Right atrium auricular region (tissue), 2 donors: Measurements from ENCODE around the genes ADCY10, DPT and NTMT2.

- PRO-cap, result no peak
- RAMPAGE, long total RNA, 2 experiments, result no peak in any of the 2 experiments
Observed at GRCh38 chr1:167633535-167633898, 3.5 kb downstream of the RCSD1 start.

- PRO-cap, result no peak
- RAMPAGE, long total RNA, 2 experiments, result no peak in any of the 2 experiments
Observed at GRCh38 chr1:167642029-167642834, 12.2 kb downstream of the RCSD1 start.

- PRO-cap, result no peak
- RAMPAGE, long total RNA, 2 experiments, result no peak in any of the 2 experiments
Observed at GRCh38 chr1:167713411-167714135, 8.2 kb upstream of the MPZL1 start.

DNA sequence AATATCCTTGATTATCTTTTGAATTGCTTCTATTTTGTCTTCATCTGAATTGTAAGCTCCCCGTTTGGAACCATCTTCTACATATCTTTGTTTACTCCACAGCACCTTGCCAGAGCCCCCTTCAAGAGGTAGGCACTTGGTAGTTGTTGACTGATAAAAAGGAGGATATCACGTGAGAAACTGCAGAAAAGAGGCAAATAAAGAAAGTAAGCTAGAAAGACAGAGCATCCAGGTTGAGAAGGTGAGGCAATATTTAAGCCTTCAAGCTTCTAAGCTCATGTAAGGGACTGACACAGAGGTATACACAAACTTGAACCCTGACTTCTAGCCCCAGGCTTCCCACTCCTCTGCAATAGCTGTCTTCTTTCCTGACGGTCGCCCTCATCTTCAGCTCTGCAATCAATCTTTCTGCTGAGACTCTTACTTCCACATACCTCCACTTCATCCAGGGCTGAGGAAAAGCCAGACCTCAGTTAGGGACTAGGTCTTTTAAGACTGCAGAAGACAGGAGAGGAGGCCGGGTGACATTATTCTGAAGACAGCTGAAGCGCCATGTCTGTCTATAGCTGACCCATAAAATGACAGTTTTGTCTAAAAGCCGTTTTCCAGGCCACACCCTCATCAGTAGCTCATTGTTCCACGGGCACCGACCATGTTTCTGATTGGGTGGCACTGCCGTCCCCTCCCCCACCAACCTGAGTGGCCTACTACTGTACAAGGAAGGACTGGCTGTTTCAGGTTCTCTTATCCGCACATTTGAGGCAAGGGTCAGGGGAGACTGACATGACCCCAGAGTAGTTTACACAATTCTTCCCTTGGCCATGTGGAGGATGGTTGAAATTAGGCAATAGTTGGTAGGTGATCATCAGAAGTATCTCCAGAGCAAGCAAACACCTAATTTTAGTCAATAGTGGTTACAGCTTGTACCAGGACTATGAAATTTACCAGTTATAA, at the start of gene ADCY10:
TSS of gene ADCY10 (minus strand) at position 593 of the 954 bp plus-strand sequence.
- PRO-cap, result no peak
- RAMPAGE, long total RNA, 2 experiments, result no peak in any of the 2 experiments

GRCh38 chr1:168026193-168026995, 89.5 kb upstream of the MPC2 start:
- PRO-cap, result no peak
- RAMPAGE, long total RNA, 2 experiments, result no peak in any of the 2 experiments

GRCh38 chr1:168227575-168228179, 1.9 kb downstream of the SFT2D2 start:
- PRO-cap, result no peak
- RAMPAGE, long total RNA, 2 experiments, result no peak in any of the 2 experiments

GRCh38 chr1:168621199-168621761, 44.9 kb downstream of the XCL1 start:
- PRO-cap, result no peak
- RAMPAGE, long total RNA, 2 experiments, result no peak in any of the 2 experiments

GRCh38 chr1:168728667-168729500, at the start of gene DPT:
Gene DPT, minus strand, starts transcription at chr1:168729206.
- PRO-cap, result unidirectional peak, minus-strand start at chr1:168729202
- RAMPAGE, long total RNA, 2 experiments, result start-site peak on the minus strand in 2 of 2 experiments, at chr1:168729201-168729207 at its widest, 1,920 to 2,388 reads per replicate

GRCh38 chr1:169017922-169018454, 88.5 kb upstream of the ATP1B1 start:
- PRO-cap, result no peak
- RAMPAGE, long total RNA, 2 experiments, result no peak in any of the 2 experiments

DNA sequence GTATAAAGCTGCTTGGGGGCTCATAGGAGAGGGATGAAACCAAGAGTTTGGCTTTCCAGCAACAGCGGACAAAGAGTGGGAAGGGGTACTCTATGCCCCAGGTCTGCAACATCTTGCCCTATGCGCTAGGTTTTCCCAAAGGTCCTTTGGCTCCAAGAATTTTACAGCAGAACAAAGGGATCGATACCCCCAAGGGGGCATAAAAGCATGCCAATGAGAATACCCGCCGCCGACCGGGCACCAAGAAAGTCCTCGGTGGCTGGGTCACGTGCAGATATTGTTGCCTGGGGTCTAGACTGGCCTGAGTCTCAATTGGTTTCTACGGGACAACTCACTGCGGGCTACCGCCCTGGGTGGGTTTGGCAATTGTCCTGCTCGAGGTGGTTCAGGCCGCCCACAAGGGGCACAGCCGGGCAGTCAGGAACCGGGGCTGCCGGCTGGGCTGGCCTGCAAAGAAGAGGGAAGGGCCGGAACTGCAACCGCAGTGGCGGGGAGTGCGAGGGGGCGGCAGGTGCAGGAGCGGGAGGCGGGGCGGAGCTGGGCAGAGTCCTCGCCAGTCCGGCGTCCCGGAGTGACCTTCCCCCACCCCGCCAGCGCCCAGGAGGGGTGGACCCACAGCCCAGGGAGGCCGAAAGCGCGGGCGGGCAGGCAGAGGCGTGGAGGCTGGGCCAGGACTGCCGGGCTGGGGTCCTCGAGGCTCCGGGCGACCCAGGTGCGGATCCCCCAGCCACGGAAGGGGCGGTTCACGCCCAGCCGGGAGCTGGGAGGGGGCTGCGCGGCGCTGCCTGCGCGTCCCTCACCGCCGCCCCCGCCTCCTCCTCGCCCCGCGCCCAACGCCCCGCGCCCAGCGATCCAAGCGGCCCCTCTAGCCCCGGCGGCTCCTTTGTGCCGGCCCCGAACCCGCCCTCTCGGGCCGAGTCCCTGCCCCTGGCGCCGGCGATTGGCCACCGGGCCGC, 907 bp upstream of the ATP1B1 start:
- PRO-cap, result unidirectional peak, plus-strand start at position 388 of the sequence; bidirectional peak, plus-strand start at position 651 of the sequence, minus-strand start at position 475 of the sequence; bidirectional peak, plus-strand start outside the sequence, minus-strand start at position 885 of the sequence
- RAMPAGE, long total RNA, 2 experiments, result no peak in any of the 2 experiments

DNA sequence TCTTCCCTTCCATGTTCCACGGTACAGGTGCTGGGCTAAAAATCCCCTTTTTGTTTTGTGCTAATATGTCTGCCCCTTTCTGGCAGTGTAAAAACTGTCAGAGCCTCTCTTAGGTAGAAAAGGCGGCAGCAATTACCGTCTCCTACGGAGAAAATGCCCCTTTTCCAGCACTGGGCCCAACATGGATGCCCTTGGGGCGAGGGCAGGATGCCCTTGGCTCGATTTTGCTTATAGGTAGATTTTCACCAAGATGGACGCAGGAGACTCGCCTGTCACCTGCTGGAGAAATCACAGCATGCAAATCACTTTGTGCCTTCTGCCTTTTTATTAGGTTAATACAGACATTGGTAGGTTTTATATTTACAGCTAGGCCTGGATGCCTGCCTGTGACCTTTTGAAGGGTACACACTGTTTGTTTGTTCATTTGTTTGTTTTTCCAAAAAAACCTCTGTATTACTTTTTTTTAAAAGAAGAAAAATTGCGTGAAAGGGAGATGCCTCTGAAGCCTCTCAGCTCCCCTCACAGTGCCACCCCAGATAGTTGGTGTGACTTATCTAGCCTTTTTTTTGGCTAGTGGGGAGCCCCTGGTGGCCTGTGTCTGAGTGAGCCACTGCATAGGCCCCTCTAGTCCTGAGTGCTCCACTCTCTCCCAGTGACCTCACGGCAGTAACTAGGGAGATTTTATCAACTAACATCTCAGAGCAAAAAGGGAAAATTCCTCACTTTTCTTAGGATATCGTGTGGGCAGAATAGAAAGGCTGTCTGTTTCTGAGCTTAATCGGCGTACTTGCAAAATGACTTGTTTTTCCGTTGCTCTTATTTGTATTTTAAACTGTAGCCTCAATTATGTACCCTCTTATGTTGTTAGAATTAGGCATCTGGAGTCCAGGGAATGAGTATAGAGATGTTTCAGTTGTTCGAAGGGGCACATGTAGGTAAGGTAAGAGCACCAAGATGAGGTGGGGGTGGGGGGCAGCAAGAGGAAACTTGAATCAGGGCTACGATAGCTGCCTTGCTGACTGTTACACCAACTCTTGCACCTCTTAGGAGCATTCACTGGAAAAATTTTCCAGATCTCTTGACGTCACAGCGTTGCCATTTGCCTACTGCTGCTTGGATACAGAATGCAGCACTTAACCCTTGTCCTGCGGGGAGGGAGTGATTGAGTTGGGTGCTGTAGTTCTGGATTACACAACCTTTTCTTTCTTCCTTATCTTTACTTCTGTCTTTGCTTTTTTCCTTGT, 2.7 kb downstream of the ATP1B1 start:
- PRO-cap, result unidirectional peak, minus-strand start at position 526 of the sequence; bidirectional peak, plus-strand start at position 905 of the sequence, minus-strand start at position 604 of the sequence; bidirectional peak, plus-strand start at position 1,161 of the sequence, minus-strand start at position 1,036 of the sequence
- RAMPAGE, long total RNA, 2 experiments, result no peak in any of the 2 experiments

- PRO-cap, result no peak
- RAMPAGE, long total RNA, 2 experiments, result no peak in any of the 2 experiments
Observed at GRCh38 chr1:169119271-169119673, 12.8 kb downstream of the ATP1B1 start.

DNA sequence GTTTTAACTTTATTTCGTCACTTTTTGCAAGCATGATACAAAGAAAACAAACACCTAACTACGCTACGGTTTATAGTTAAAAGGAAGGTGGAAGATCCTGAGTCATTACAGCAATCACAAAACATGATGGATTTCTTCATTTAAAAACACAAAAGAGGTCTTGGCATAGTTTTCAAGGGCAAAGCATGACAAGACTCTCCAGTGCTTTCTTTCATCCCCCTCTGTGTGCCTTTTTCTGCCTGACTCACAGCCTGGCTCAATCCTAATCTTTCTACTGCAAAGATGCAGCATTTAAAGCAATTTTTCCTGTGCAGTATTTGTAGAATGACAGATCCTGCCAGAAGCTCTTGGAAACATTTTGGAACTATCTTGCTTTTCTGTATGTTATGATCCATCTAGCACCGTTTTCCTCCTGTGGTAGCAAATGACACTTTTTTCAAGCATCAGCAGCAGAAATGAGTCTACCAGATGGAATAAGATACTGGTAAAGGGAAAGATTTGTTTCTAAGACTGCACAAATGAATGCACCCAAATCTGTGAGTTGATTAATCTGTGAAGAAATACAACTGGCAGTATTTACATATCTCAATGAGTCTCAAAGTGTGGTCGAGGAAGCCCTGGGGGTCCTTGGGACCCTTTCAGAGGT, 974 bp upstream of the SLC19A2 start:
- PRO-cap, result bidirectional peak, plus-strand start at position 322 of the sequence, minus-strand start at position 213 of the sequence
- RAMPAGE, long total RNA, 2 experiments, result no peak in any of the 2 experiments

DNA sequence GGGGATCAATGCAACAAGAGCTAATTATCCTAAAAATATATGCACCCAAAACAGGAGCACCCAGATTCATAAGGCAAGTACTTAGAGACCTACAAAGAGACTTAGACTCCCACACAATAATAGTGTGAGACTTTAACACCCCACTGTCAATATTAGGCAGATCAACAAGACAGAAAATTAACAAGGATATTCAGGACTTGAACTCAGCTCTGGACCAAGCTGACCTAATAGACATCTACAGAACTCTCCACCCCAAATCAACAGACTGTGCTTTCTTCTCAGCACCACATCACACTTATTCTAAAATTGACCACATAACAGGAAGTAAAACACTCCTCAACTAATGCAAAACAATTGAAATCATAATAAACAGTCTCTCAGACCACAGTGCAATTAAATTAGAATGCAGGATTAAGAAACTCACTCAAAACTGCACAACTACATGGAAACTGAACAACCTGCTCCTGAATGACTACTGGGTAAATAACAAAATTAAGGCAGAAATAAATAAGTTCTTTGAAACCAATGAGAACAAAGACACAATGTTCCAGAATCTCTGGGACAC, 28.8 kb upstream of the SELP start:
- PRO-cap, result no peak
- RAMPAGE, long total RNA, 2 experiments, result no peak in any of the 2 experiments

GRCh38 chr1:169891395-169891933, 2.2 kb downstream of the SCYL3 start:
- PRO-cap, result no peak
- RAMPAGE, long total RNA, 2 experiments, result no peak in any of the 2 experiments

GRCh38 chr1:170145491-170146059, at the start of gene NTMT2:
Gene NTMT2, plus strand, starts transcription at chr1:170145959.
- PRO-cap, result no peak
- RAMPAGE, long total RNA, 2 experiments, result no peak in any of the 2 experiments

GRCh38 chr1:170533376-170533728, 1.4 kb downstream of the GORAB start:
- PRO-cap, result no peak
- RAMPAGE, long total RNA, 2 experiments, result no peak in any of the 2 experiments

DNA sequence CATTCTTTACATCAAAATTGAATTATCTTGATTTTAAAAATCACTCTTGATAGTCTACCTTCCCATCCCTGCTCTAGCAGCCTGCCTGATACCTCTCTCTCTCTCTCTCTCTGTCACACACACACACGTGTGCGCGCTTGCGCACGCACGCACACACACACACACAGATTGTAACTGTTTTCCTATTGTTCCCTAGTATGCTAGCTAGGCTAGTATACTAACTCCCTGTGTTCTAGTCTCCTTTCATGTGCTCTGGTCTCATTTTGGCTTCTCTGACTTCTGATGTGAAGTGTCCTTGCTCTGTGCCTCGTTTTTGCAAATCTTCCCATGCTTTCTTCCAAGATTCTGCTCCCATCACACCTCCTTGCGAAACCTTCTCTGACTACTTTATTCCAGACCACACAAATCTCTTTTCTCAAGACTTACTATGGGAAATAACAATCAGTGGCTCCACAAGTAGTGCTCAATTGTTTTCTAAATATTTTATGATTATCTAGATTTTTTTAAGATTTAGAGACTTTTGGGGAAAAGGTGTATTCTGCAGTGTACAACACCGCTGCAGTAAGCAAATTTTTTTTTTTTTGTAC, 10.3 kb downstream of the PRRX1 start:
- PRO-cap, result no peak
- RAMPAGE, long total RNA, 2 experiments, result no peak in any of the 2 experiments

DNA sequence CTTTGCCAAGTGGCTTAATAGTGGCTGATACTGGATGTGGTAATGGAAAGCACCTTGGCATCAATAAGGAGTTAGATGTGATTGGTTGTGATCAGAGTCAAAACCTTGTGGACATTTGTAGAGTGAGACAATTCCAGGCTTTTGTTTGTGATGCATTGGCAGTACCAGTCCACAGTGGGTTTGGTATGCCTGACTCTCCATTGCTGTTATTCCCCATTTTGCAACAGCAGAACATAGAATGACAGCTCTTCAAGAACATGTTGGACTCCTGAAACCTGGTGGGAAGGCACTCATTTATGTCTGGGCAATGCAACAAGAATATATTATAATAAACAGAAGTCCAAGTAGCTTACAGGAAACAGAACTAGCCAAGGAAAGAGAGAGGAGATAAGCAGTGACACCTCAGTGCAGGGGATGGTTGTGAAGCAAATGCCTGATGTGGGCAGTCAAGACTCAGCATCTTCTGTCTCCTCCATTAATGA, 6.2 kb upstream of the FMO3 start:
- PRO-cap, result no peak
- RAMPAGE, long total RNA, 2 experiments, result no peak in any of the 2 experiments

GRCh38 chr1:171655325-171655984, 3.0 kb upstream of the MYOC start:
- PRO-cap, result bidirectional peak, plus-strand start at chr1:171655587, minus-strand start at chr1:171655590
- RAMPAGE, long total RNA, 2 experiments, result no peak in any of the 2 experiments